ENCODE data around the gene RBFOX2.

DNA sequence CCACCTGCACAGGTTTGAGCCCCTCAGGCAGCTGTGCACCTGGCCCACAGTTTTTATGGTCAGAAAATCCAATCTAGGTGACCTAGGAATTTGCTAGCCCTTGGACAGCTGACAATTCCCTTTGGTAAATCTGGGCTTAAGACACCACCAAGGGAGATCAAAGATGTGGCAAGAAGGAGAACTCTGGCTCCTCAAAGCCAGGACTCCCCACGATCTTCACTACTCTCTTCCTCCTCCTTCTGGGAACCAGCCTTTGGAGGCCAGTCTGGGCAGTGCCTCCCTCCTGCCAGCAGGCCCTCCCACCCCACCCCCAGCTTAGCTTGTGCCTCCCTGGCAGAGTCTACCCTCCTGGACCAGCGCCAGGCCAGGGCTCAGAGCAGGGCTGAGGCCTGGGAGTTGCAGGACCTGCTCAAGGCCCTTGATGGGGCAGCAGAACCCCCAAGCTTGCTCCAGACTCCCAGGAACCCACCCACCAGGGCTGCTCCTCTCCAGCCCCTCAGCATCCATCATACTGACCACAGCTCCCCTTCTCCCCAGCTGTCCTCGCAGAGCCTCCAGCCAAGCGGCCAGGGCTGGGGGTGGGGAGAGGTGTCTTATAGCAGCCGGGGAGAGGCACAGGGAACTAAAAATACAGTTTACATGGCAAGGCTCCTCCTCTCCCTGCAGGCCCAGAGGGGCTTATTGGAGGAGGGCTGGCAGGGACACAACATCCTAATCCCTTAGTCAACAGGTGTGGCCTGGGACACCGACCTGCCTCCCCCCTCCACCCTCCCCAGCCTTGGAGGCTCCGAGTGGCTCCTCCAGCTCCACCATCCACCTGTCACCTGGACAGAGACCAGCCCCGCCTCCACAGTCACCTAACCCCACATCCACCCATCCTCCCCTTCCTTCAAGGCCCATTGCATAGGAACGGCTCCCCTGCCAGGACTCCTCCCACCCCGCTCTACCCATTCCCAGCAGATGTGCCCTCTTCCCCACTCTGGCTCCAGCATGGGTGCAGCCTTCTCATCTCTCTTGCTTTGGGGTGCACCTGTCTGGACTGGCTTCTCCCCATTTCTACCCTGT lies 5.2 kb upstream of the MB start:
- PRO-cap: no peak
- RRBS, 2 experiments: no CpG with 5 or more reads among the region's 10 CpGs

DNA sequence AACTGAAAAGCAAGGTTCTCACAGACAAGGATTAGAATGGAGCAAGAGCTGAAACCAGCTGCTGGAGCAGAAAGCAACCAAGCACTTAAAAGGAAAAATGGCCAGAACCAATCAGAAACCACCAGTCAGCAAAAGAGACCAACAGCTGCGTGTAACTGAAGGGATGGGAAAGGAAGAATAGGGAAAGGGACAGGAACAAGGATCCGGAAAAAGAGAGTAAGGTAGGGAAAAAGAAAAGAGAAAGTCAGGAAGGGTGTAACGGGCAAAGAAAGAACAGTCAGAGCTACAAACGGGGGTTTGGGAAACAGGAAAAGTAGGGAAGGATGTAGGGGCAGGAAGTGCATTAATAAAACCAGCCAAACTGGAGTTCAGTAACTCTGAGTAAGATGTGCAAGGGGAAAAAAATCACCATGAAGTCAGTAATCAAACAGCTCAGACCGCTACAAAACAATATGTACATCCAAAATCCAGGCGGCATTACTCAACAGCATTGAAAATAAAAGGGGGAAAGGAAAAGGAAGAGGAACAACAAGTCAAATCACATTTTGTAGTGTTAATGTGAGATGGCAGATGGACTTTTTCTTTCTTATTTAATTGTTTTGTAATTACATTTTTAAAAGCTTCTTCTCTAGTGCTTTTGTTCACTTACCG lies 49.2 kb downstream of the APOL5 start:
- PRO-cap: no peak
- RRBS, 2 experiments: no CpG with 5 or more reads among the region's 7 CpGs

- PRO-cap: no peak
- RRBS, 2 experiments: no CpG with 5 or more reads among the region's 4 CpGs
Observed at GRCh38 chr22:35846690-35847302, 129.1 kb downstream of the APOL5 start.

DNA sequence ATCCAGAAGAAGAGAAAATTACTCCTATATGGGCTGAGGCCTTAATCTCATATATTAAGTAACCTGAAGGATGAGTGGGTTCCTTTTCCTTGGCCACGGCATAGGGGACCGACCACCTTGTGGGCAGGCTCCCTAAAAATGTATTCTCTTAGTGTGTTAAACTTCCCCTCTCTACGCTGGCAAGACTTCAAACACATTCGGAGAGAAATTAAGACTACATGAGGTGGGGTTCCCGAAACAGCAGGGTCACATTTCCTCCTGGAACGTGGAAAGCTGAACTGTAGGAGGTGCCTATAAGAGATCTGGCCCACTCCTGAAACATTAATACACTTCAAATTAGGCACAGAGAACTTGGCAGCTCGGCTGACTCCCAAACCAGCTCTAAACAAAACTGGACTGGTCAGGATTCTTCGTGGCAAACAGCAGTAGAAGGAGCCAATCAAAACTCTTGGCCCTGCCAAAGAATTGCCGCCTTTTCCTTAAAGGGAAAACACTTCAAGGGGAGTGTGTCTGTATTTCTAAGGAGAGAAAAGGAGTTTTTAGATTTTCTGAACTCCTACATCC lies 54.8 kb downstream of the RBFOX2 start:
- PRO-cap: no peak
- RRBS, 2 experiments: no CpG with 5 or more reads among the region's 9 CpGs

- PRO-cap: bidirectional peak, plus-strand start at chr22:36028643, minus-strand start at chr22:36028501; bidirectional peak, plus-strand start at chr22:36028790, minus-strand start at chr22:36028814; bidirectional peak, plus-strand start at chr22:36029292, minus-strand start at chr22:36028922
- RRBS, 2 experiments: under 1% methylated on average over 32 to 36 of the region's 127 CpGs
Observed at GRCh38 chr22:36028175-36029038, at the start of gene RBFOX2. TSS of gene RBFOX2 (minus strand) at chr22:36028824.

GRCh38 chr22:36166439-36167079 lies 6.0 kb upstream of the APOL3 start:
- PRO-cap: no peak
- RRBS, 2 experiments: no CpG with 5 or more reads among the region's 11 CpGs

GRCh38 chr22:36239825-36240125 lies 448 bp upstream of the APOL2 start:
- PRO-cap: no peak
- RRBS, 2 experiments: no CpG with 5 or more reads among the region's 6 CpGs

DNA sequence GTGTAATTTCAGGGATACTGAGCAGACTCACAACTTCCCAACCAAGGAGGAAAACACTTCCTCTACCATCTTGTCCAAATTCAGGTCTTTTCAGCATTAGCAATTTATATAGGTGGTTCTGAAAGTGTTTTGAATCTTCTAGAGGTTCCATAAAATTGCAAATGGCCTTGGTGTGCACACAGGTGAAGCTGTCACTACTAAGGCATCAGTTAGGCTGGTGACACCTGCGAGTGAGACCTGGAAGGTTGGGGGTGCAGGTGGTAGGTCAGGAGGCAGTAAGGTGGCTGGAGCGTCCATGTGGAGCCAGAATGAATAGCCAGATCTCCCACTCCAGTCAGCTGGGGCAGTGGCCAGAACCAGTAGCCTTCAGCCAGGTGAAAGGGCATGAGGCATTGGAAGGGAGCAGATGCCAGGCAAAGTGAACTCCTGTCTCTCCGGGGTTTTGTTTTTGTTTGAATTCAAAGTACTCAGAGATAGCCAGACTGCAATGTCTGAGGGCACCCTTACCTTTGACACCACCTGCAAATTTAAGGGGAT lies 10.0 kb downstream of the APOL1 start:
- PRO-cap: no peak
- RRBS, 2 experiments: no CpG with 5 or more reads among the region's 3 CpGs

- PRO-cap: no peak
- RRBS, 2 experiments: no CpG with 5 or more reads among the region's 14 CpGs
Observed at GRCh38 chr22:36281461-36282182, 28.7 kb downstream of the APOL1 start.

DNA sequence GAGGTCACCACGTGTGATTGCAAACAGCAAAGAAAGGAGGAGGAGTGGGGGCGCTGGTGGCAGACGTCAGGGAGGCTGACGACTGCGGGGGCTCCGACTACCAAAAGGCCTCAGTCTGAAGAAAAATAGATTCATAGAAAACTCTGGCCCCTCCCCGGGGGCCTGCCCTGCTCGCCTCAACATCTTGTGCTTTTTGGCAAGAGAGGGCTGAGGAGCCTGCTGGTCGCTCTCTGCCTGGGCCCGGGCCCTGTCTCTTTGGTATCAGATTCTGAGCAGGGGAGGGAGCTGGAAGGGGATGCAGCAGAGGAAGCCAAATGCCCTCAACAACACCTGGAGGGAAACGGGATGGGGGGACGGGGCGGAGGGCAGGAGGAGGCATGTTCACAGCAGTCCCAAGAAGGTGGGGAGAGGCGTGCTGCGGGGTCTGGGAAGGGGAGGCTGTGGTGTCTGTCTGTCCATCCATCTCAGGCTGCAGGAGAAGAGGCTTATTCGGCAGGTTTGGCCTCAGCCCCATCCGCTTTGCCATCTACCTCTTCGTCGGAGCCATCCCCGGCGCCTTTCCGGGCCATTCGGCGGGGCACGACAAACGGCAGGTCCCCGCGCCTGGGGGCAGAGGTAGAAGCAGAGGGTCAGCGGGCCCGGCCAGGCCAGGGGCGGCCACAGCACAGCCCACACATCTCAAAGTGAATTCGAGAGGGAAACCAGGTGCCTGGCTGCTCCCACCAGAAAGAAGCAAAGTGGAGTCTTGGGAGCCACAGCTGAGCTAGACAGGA lies 29.4 kb downstream of the APOL1 start:
- PRO-cap: no peak
- RRBS, 2 experiments: 91 to 95% methylated on average over 11 of the region's 32 CpGs

DNA sequence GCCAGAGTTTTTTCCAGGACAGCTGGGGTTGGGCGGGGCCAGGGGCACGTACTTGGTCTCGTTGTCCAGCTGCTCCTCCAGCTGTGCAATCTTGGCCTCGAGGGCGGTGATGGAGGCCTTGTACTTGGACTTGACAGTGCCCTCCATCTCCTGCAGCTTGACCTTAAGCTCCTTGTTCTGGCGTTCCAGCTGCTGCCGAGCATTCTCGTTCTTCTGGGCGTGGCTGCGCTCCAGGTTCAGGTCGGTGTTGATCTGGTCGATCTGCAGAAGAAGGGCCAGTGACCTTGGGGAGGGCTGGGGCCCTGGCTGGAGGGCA lies 32.1 kb downstream of the APOL1 start:
- PRO-cap: no peak
- RRBS, 2 experiments: no CpG with 5 or more reads among the region's 12 CpGs

GRCh38 chr22:36288239-36289371 lies 35.7 kb downstream of the APOL1 start:
- PRO-cap: no peak
- RRBS, 2 experiments: 96 to 97% methylated on average over 8 of the region's 46 CpGs

GRCh38 chr22:36289372-36289818 lies 36.5 kb downstream of the APOL1 start:
- PRO-cap: no peak
- RRBS, 2 experiments: no CpG with 5 or more reads among the region's 8 CpGs

DNA sequence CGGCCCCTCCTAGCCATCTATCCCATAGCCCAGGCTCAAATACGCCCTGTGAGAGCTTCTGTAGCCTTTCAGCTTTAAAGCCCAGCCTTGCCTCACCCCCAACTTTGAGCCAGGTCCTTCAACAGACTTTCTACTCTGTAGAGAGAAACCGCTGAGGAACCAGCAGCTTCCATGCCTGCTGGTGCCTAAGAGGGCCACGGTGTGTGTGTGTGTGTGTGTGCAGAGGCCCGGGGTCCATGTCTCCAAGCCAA lies 42.2 kb downstream of the APOL1 start:
- PRO-cap: no peak
- RRBS, 2 experiments: 100% methylated on average over 1 of the region's 5 CpGs; no CpG with 5 or more reads in 1 of the 2 experiments

- PRO-cap: no peak
- RRBS, 2 experiments: no CpG with 5 or more reads among the region's 10 CpGs
Observed at GRCh38 chr22:36327715-36328154, 60.0 kb downstream of the MYH9 start.

- PRO-cap: no peak
- RRBS, 2 experiments: 10% methylated on average over 2 of the region's 14 CpGs; no CpG with 5 or more reads in 1 of the 2 experiments
Observed at GRCh38 chr22:36350690-36351607, 36.8 kb downstream of the MYH9 start.

- PRO-cap: no peak
- RRBS, 2 experiments: no CpG with 5 or more reads among the region's 5 CpGs
Observed at GRCh38 chr22:36357778-36358147, 30.0 kb downstream of the MYH9 start.

DNA sequence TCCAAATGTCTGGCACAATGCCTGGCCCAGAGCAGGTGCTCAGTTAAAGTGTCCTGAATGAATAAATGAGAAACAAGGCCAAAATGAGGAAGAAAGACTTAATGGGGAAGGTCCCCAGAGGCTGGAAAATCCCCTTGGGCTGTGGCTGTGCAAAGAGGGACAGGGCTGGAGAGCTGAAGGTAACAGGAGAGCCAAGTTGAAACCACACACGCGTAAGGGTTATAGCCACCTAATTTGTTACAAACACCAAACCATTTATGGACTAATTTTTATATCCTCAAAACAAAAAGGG lies 28.6 kb downstream of the MYH9 start:
- PRO-cap: no peak
- RRBS, 2 experiments: no CpG with 5 or more reads among the region's 2 CpGs

DNA sequence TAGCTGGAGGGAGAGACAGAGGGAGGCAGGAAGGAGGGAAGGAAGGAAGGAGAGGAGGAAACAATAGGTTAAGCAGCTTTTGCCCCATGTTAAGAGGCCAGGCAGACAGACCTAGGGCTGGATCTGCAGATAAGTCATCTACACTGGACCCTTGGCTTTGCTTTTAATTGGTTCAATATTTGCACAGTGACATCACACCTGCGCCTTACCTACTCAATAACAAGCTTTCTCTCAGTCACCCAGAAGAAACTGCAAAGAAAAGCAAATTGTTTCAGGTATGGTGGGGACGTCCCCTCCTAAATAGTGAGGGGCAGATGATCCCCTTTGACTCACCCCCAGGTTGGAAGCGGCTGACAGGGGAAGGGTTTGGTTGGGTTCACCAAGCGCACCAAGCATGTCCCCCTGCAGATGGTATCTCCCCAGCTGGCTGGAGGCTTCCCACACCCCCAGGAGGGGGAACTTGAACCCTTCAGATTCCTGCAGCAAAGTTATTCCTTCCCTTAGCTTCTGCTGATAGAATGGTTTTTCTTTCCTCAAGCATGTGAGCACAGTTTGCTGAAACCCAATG lies 24.2 kb downstream of the MYH9 start:
- PRO-cap: no peak
- RRBS, 2 experiments: no CpG with 5 or more reads among the region's 4 CpGs

DNA sequence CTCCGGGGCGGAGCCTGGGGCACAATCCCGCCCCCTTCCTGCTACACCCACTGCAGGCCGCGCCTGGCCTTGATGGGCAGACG lies 126 bp upstream of the MYH9 start:
- PRO-cap: no peak
- RRBS, 2 experiments: no CpG with 5 or more reads among the region's 6 CpGs